ENCODE measurements around the genes FZR1, MATK and ZFR2.

- PRO-cap = no peak
Observed at GRCh38 chr19:3104485-3104913, 10.3 kb downstream of the GNA11 start.

GRCh38 chr19:3109869-3110420, 15.8 kb downstream of the GNA11 start:
- PRO-cap = no peak

GRCh38 chr19:3196607-3196806, 10.8 kb downstream of the NCLN start:
- PRO-cap = no peak

DNA sequence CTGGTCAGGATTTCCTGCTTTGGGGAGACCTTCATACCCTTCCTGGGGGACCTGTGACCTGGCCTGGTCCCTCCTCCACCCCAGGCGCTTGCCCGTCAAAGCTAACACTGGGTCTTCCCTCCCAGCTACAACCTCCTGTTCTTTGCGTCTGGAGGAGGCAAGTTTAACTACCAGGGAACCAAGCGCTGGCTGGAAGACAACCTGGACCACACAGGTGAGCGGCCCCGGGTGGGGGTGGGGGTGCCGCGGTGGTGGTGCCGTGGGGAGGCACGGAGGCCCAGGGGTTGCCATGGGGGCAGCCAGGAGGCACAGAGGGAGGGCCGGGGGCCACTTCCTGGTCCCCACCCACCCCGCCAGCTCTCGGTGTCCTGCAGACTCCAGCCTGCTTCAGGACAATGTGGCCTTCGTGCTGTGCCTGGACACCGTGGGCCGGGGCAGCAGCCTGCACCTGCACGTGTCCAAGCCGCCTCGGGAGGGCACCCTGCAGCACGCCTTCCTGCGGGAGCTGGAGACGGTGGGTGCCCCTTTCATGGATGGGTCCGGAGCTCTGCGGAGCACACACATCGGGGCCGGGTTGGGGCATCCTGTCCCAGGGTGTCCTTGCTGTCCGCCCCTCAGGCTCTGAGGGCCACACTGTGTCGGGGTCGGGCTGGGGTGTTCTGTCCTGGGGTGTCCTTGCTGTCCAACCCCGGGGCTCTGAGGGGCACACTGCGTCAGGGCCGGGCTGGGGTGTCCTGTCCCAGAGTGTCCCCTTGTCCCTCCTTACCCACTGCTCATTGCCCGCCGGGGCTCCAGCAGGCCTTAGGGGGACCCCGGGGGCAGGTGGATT, 18.1 kb downstream of the NCLN start:
- PRO-cap = no peak

DNA sequence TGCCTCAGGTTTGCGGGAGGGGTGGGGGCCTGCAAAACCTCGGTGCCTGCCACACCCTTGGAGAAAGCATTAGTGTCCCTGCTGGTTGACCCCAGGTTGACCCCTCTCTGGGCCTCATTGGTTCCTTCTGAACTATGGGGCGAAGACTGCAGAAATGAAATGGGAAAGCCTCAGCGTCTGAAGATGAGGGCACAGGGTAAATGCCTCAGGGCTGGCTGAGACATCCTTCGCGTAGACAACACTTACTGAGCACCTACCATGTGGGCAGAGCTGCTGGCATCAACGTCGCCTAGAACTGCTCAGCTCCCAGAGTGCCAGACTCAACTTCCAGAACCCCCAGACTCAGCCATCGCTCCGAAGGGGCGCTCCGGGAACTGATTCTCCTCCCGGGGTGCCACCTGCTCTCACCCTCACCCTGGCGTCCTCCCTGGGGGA, 8.5 kb upstream of the NFIC start:
- PRO-cap = no peak

DNA sequence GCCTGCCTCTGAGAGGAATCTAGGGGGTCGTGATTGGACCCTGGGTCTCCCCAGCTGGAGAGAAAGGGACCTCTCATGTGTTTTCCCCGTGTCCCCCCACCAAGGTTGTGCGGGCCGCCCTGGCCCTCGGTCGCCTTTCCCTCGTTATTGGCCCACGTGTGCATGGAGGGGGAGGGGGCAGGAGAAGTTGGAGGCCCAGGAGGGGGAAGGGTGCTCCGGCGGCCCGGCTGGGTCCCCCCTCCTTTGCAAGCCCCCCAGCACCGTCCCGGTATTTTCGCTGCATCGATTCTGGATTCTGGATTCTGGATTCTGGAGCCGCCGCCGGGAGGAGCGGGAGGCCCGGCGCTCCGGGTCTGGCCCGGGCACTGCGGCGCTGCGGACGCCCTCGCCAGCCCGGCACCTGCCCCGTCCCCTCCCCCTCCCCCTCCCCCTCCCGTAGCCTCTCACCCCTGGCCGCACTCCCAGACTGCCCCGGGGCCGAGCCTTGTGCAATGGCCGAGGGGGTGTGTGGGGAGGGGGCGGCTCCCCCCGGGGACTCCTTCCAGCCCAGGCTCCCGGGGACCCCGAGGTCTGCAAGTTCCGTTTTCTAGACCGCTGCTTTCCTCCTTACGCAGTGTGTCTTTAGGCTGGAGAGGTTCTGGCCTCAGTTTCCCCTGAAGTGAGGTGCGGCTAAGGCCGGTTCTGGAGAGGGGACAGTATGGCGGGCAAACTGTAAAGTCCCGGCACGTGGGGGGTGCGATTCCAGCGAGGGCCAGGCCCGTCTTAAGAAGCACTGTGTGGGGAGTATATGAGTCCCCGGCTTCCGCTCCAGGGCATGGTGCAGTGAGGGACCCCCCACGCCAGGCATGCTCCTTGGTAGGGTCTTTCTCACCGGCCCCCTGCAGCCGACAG, 926 bp downstream of the NFIC start:
- PRO-cap = bidirectional peak, plus-strand start at position 300 of the sequence, minus-strand start at position 146 of the sequence; bidirectional peak, plus-strand start at position 534 of the sequence, minus-strand start at position 402 of the sequence

- PRO-cap = no peak
Observed at GRCh38 chr19:3389851-3390760, 23.7 kb downstream of the NFIC start.

- PRO-cap = no peak
Observed at GRCh38 chr19:3458251-3458531, 22.1 kb downstream of the SMIM24 start.

GRCh38 chr19:3470719-3471091, 9.6 kb downstream of the SMIM24 start:
- PRO-cap = no peak

- PRO-cap = bidirectional peak, plus-strand start at chr19:3506281, minus-strand start at chr19:3506033
Observed at GRCh38 chr19:3506177-3506555, at the start of gene FZR1. TSS of gene FZR1 (plus strand) at chr19:3506311.

- PRO-cap = no peak
Observed at GRCh38 chr19:3512247-3512891, 6.3 kb downstream of the FZR1 start.

DNA sequence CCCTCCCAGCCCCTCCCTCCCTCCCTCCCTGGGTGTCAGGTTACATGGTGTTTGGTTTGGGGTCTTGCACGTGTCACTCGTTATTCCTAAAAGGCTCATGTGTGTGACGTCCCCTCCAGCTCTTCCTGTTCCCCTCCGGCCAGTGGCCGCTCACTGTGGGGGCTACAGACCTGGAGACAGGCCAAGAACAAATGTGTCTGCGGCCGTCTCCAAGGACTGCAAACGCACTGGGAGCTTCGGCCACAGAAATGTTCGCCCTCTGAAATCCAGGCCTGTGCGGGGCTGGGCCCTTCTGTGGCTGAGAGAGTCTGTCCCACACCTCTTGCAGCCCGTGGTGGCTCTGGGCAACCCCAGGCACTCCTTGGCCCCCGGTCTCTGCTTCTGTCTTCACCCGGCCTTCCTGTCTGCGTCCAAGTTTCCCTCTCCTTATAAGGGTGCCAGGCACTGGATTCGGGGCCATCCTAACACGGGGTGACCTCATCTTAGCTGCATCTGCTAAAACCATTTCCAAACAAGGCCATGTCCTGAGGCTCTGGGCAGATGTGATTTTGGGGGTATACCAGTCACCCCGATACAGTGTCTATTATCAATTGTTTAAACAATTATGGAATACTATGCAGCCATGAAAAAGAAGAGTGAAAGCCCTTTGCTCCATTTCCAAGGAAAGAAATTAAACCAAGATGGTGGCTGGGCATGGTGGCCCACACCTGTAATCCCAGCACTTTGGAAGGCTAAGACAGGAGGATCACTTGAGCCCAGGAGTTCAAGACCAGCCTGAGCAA, 502 bp downstream of the TEKTIP1 start:
- PRO-cap = no peak

GRCh38 chr19:3554269-3554938, 3.0 kb downstream of the MFSD12 start:
- PRO-cap = no peak

GRCh38 chr19:3585844-3586607, 748 bp downstream of the GIPC3 start:
- PRO-cap = unidirectional peak, minus-strand start at chr19:3586236

DNA sequence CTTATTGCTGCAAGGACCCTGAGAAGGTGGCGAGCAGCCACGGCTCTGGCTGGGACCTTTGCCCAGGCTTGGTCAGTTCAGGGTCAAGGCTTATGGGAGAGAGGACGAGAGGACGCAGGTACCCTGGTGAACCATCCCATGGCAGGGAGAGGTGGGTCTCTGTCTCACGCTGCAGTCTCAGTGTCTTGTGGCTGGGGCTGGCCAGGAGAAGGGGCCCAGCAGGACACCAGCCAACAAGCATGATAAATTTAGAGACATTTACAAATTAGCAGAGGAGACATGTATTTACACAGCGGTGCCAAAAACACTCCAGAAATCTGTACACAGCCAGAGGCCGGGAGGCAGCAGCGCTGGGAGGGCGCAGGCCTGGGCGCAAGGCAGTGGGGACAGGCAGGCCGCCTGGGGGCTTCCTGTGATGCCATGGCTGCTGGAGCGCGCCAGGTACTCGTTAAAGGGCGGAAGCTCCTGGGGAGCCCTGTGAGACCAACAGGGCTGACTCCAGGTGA, 7.0 kb upstream of the TBXA2R start:
- PRO-cap = no peak

GRCh38 chr19:3634508-3635184, 8.1 kb upstream of the CACTIN start:
- PRO-cap = no peak

- PRO-cap = no peak
Observed at GRCh38 chr19:3653072-3653685, 26.6 kb upstream of the CACTIN start.

- PRO-cap = no peak
Observed at GRCh38 chr19:3785691-3786936, at the start of gene MATK. TSS of gene MATK (minus strand) at chr19:3786381.

DNA sequence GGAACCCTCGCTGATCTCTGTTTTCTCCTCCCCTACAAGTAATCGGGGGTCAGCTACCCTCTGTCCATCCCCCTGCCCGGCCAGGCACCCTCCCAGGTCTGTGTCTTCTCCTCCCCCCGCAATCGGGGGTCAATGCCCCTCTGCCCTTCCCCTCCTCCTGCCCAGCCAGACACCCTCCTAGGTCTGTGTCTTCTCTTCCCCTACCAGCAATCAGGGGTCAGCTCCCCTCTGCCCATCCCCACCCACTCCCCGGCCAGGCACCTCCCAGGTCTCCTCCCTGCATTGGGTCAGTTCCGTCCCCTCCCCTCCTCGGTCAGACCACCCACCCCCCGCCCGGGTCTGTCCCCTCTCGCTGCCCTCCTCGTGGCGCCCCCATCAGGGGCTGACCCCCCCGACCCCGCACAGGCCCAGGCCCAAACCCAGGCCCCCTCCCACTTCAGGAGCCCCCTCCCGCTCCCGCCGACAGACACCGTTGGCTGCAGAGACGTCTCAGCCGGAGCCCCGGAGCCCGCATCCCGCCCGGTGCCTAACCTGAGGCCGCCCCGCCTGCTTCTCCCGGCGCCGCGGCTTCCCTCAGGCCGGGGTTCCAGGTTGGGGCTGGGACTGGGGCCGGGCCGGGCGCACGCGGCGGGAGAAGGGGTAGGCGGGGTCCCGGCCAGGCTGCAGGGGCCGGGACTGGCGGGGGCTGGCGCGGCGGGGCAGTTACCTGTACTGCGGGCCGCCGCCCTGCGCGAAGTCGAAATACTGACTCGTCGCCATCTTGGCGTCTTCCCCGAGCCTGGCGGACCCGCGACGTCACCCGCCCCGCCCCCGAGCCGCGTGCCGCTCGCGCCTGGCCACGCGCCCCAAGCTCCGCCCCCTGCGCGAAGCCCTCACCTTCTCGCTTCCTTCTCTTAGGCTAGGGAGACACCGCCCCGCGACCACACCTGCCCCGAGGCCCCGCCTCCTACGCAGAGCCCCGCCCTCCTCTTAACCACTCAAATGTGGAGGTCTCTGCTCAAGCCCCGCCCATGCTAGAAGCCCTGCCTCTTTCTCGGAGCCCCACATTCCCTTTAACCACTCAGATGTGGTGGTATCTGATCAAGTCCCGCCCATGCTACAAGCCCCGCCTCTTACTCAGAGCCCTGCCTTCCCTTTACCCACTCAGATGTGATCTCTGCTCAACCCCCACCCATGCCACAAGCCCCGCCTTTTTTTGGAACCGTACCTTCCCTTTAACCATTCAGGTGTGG, at the start of gene ZFR2:
Gene ZFR2, minus strand, starts transcription at position 780 of the 1,232 bp plus-strand sequence.
- PRO-cap = no peak

DNA sequence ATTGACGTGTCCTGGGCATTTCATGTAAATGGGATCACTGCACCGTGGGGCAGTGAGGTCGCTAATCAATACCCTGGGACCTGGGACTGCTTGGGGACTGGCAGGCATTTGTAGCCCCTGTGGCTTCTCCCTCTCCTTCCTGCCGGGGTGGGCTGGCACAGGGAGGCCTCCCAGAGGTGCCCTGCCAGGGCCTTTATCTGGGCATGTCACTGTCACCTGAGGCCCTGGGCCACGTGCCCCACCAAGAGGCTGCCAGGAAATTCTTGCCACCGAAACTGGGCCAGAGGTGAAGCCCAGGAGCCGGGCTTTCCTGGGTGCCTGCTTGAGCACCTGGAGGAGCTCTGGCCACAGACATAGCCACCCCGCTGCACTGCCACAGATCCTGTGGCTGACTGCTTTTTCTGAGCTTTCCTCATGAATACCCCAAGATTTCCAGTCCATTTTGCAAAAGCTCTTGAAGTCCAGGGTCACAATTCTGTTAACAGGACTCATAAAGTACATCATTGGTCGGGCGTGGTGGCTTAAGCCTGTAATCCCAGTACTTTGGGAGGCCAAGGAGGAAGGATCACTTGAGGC, 1.7 kb upstream of the NMRK2 start:
- PRO-cap = no peak

Measured in sciatic nerve (tissue), 1 donor.